Bronchial epithelial cell (primary cell): ENCODE measurements around a stretch of chr10.

DNA sequence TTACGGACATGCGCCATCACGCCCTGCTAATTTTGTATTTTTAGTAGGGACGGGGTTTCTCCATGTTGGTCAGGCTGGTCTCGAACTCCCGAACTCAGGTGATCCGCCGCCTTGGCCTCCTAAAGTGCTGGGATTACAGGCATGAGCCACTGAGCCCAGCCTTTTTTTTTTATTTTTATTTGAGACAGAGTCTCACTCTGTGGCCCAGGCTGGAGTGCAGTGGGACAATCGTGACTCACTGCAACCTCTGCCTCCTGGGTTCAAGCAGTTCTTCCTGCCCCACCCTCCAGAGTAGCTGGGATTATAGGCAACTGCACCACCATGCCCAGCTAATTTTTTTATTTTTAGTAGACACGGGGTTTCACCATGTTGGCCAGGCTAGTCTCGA is 32.7 kb upstream of the VCL start:
- RRBS, 2 experiments, result no CpG with 5 or more reads among the region's 11 CpGs

GRCh38 chr10:73968136-73968685 is 29.7 kb upstream of the VCL start:
- RRBS, 2 experiments, result no CpG with 5 or more reads among the region's 6 CpGs

DNA sequence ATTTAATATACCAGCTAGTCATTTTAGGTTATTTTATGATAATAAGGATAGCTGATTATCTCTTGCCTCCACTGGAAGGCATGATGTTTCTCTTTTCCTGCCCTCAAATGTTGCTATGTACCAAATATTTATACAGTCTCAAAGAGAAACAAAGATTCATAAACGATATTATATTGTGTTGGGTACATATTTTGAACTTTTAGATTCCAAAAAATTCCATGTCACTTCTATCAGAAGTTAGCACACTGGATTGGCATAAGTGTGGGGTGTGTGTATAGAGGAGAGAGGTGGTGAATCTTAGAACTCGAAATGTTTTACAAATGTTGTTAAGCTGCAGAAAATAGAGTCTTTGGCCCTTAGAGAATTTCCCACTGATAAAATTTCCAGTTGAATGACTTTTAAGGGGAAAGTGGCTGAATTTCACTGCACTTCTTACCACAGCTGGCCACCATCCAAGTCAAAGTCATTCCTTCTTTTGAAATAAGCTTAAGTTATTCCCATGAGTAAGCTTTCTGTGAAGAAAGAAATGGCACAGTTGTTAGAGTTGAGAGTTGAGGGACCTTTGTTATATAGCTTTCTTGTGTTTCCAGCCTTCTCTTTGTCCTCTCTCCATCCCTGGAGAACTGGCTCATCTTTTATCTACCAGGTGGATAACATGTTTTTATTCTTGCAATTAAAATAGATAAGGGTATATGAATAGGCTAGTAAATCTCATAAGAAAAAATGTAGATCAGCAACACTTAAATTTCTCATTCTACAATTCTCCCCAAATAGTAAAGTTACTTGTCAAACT is 13.8 kb downstream of the VCL start:
- RRBS, 2 experiments, result no CpG with 5 or more reads among the region's 2 CpGs

DNA sequence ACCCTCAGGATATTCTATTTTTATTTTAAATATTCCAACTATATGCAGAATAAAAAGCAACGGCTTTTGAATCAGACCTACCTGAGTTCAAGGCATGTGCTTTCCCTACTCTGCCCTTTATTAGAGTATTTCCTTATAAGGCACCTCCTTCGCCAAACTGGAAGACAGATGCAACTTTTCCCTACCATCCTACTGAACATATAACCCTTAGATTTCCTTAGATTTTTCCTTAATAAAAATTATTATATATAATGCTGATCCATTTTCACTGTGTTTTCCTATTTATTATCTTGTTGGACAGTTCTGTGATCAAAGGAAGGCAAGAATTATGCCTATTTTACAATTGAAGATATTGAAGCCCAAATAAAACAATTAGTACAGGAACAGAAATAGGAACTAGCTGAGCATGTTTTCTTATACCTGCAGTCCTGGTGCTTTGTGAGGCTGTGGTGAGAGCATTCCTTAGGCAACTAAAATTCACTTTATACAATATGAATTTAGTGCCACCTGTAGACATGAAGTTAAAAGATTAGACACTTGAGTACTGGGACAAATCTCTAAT is 1.4 kb downstream of the ADK start:
- RRBS, 2 experiments, result no CpG with 5 or more reads among the region's 2 CpGs

GRCh38 chr10:74190087-74190533 is 39.1 kb downstream of the ADK start:
- RRBS, 2 experiments, result no CpG with 5 or more reads among the region's 3 CpGs

- RRBS, 2 experiments, result no CpG with 5 or more reads among the region's 4 CpGs
These were observed 99.0 kb downstream of the ADK start for GRCh38 chr10:74249837-74250640.

GRCh38 chr10:74250641-74251277 is 99.7 kb downstream of the ADK start:
- RRBS, 2 experiments, result no CpG with 5 or more reads among the region's 2 CpGs

GRCh38 chr10:74348700-74349167 is 197.7 kb downstream of the ADK start:
- RRBS, 2 experiments, result no CpG with 5 or more reads among the region's 2 CpGs

- RRBS, 2 experiments, result no CpG with 5 or more reads among the region's 2 CpGs
These were observed 227.5 kb upstream of the KAT6B start for GRCh38 chr10:74598985-74599297.

DNA sequence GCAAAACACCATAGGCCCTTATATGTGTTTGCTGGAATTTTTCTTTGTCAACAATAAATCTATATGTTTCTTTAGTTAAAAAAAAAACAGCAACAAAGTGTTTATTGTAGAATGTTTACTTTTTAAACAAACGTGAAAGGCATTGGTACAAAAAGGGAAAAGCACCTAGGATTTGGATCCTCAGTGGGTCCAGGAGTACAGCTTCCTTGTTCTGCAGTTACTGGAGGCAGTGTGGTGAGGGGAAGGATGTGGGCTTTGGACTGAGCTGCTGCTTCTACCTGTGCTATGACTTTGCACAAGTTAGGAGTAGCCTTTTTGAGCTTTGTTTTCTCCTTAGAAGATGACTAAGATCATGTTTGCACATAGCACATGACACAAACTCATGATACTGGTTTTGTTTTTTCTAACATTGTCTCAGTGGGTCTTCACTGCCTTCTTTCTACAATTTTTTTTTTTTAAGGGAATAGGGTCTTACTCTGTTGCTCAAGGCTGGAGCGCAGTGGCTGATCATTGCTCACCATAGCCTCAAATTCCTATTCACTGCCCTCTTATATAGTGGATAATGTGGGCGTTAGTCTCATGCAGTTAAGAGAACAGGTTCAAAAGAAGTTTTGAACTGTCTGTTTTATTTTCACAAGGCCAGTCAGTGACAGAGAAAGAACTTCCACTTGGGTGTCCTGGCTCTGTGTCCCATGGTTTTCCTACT is 71.8 kb downstream of the KAT6B start:
- RRBS, 2 experiments, result no CpG with 5 or more reads among the region's 3 CpGs

DNA sequence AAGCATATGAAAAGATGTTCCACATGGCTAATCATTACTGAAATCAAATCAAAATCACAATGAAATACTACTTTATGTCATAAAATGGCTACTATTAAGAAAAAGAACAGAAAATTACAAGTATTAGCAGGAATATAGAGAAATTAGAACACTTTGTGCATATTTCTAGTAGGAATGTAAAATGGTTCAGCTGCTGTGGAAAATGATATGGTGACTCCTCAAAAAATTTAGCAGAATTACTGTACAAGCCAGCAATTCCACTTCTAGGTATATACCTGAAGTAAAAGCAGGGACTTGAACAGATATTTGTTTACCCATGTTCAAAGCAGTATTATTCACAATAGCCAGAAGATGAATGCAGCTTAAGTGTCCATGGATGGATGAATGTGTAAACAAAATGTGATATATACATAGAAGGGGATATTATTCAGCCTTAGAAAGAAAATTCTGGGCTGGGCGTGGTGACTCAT is 25.4 kb downstream of the SAMD8 start:
- RRBS, 2 experiments, result no CpG with 5 or more reads among the region's 1 CpG

- RRBS, 2 experiments, result no CpG with 5 or more reads among the region's 4 CpGs
These were observed 22.5 kb upstream of the VDAC2 start for GRCh38 chr10:75187964-75188566.

GRCh38 chr10:75207952-75208703 is 2.5 kb upstream of the VDAC2 start:
- RRBS, 2 experiments, result no CpG with 5 or more reads among the region's 7 CpGs

DNA sequence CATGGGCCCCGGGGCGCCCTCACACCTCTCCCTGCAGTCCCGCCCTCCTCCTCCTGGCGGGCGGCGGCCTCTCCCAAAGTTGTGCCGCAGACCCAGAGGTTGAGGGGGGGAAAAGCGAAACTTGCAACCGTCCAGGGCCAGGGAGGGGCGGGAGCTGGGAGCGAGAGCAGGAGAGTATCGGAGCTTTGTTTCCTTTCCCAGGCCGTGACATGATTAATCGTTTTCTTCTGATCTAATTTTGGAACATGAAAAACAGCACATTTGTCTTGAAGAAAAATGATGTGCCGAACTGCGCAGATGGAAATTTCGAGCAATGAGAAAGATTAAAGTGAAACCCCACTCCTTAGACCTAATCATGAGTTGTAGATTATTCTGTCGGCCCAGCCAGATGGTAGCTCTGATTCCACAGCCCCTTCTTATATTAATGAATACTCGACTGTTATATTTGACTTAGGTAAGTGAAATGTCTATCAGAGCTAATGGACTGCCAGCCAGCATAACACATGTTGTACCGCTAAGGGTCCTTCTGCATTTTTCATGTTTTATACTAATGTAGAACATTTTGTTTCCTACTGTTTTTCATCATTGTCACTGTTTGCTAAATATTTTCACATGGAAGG is 59.6 kb upstream of the COMTD1 start:
- RRBS, 2 experiments, result 1 to 4% methylated on average over 1 of the region's 20 CpGs

DNA sequence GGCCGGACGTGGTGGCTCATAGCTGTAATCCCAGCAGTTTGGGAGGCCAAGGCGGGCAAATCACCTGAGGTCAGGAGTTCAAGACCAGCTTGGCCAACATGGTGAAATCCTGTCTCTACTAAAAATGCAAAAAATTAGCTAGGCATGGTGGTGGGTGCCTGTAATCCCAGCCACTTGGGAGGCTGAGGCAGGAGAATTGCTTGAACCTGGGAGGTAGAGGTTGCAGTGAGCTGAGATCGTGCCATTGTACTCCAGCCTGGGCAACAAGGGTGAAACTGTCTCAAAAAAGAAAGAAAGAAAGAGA is 9.3 kb downstream of the LRMDA start:
- RRBS, 2 experiments, result no CpG with 5 or more reads among the region's 4 CpGs

DNA sequence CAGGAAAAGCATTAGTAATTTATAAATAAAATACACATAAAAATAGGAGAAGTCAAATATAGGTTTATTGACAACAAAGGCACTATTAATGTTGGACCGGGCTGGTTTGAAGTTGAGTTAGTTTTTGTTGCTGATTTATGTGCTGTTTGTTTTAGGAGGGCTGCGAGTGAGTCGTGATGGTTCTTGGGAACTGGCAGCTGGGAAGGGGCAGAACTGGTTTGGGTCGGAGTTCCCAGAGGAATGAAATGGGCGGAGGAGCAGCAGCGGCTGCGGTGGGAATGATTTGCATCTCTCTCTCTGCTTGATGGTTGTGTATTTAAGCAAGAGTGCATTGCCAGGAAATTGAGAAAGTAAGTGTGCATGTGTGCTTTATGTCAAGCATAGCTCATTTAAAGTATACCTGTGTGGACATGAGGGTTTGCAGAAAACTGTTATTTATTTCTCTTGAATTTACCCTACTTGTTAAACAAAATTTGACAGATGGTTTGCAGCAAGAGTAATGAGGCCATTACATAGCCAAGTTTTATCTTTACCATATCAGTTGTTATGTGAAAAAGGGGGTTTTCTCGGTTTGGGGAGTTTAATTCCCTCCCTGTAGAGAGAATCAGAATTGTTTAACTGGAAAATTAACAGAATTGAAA is 81.1 kb downstream of the LRMDA start:
- RRBS, 2 experiments, result no CpG with 5 or more reads among the region's 8 CpGs

- RRBS, 2 experiments, result no CpG with 5 or more reads among the region's 2 CpGs
These were observed 186.0 kb downstream of the LRMDA start for GRCh38 chr10:75617375-75617867.

- RRBS, 2 experiments, result no CpG with 5 or more reads among the region's 3 CpGs
These were observed 209.5 kb downstream of the LRMDA start for GRCh38 chr10:75640739-75641502.

DNA sequence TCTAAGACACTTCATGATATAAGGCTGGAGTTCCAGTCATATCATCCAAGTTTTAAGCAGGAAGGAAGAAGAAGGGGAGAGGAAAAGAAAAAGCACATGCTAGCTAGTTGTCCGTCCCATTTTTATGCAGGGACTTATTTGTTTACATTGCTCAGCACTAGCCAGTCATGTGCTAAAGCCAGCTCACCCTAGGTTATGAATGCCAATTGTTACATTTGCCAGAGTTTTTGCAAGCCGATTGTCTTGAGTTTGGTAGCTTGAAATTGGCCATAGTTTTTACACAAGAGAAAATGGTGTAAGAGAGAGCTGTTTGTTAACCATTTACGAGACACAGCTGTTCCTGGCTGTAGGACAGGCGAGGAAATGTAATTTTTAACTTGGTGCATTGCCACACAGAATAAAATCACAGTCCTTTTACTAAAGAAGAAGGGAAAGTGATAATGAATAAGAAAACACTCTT is 357.0 kb downstream of the LRMDA start:
- RRBS, 2 experiments, result no CpG with 5 or more reads among the region's 4 CpGs

DNA sequence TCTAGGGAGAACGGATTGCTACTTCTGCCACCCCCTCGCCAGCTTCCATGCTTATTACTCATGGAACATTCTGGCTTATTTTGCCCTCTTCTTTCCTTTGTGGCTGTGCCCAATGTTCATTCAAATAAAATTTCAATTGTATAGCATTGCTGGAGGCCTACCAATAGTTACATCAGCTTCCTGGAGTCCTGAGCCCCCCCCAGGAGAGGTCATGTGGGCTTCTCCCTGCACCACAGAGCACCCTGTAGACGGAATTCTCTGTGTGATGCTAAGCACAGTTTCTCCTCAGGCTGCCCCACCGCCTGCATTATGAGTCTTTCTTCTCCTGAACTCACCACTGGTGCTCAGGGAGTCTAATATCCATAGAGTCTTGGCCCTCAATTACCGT is 1093.9 kb downstream of the KCNMA1 start:
- RRBS, 2 experiments, result no CpG with 5 or more reads among the region's 5 CpGs